Measurements from ENCODE around the genes TOGARAM1 and RPL10L.

DNA sequence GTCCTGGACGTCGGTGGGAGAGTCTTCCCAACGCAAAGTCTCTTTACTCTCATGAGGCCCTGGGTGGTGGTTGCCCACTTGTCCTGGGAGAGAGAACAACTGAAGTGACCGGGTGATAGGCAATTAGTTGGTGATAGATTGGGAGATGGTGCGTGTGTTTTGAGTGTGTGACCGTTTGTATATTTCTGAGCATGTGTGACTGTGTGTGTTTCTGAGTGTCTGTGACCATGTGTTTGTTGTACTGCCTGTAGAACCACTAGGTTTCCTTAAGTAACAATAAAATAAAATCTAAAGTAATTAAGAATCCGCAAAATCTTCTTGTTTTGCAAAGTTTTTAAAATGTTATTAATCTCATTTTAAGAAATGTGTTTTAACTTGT lies 1.0 kb downstream of the TTC6 start:
- PRO-cap = no peak
- RAMPAGE, long total RNA, 4 experiments = no peak in any of the 4 experiments

DNA sequence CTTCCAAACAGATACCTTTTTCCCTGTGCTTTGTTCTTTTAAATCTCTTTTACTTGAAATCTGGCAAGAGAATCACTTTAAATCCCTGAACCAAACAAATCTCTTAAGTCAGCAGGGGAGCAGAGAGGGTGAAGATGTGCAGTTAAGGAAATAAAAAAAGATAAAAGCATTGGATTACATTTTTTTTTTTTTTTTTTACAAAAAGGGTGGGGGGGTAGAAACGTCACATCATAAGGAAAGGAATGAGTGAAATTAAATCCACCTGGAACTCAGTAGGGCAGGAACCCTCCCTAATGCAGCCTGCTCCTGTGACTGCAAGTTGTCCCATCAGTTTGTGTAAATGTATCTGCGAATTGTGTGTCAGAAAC lies 1.4 kb downstream of the TTC6 start:
- PRO-cap = no peak
- RAMPAGE, long total RNA, 4 experiments = no peak in any of the 4 experiments

- PRO-cap = no peak
- RAMPAGE, long total RNA, 4 experiments = no peak in any of the 4 experiments
Observed at GRCh38 chr14:39103812-39104325, 834 bp upstream of the SEC23A start.

- PRO-cap = no peak
- RAMPAGE, long total RNA, 4 experiments = start-site peak on the plus strand in 1 of 4 experiments, at chr14:39177665-39177672 at its widest, 45 reads per replicate
Observed at GRCh38 chr14:39177041-39177788, 2.2 kb downstream of the PNN start.

DNA sequence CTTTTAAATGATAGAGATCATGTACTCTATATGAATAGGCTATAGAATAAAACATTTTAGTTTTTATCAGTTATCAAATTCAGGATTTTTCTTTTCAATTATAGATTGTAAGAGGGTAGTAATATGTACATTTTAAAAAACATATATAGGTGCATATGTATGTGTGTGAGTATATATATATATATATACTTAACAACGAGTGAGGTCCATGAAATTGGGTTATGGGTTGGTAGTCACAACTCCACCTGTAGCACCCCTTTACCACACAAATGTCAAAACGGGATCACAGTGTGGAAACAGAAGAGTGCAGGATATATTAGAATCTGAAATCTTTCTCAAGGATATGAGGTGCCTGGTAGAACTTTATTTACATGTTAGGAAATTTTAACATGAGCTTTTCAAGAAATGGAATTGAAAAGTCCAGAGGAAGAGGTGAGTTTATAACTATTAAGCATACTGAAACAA lies 31.3 kb downstream of the MIA2 start:
- PRO-cap = no peak
- RAMPAGE, long total RNA, 4 experiments = no peak in any of the 4 experiments

DNA sequence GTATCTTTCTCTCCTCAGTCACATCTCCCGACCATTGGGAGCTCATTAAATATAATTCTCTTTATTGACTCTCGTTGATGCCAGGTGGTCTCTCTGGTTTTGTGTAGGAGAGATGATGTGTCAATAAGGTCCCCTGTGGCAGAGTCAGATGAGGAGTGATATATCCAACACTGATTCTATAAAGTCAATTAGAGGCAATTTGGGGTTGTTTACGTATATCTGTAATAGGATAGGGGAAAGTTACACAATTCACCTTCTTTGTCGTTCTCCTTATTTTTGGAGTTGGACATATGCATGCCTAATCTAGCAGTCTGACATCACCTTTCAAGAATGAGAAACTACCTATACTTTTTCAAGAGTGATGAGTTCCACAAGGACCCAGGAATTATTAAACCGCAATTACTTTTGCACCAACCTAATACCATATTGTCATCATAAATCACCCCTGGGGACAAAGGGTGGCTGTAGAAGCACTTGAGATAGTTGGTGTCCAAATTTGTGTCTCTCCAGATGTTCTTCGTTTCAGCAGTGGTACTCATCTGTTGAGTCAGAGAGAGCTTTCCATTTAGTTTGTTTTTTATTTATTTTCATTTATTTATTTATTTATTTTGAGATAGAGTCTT lies 87.6 kb downstream of the FBXO33 start:
- PRO-cap = no peak
- RAMPAGE, long total RNA, 4 experiments = no peak in any of the 4 experiments

- PRO-cap = no peak
- RAMPAGE, long total RNA, 4 experiments = no peak in any of the 4 experiments
Observed at GRCh38 chr14:39411516-39411999, 20.7 kb downstream of the FBXO33 start.

GRCh38 chr14:39416091-39416801 lies 16.0 kb downstream of the FBXO33 start:
- PRO-cap = no peak
- RAMPAGE, long total RNA, 4 experiments = no peak in any of the 4 experiments

GRCh38 chr14:41817013-41817535 lies 210.4 kb downstream of the LRFN5 start:
- PRO-cap = no peak
- RAMPAGE, long total RNA, 4 experiments = no peak in any of the 4 experiments

DNA sequence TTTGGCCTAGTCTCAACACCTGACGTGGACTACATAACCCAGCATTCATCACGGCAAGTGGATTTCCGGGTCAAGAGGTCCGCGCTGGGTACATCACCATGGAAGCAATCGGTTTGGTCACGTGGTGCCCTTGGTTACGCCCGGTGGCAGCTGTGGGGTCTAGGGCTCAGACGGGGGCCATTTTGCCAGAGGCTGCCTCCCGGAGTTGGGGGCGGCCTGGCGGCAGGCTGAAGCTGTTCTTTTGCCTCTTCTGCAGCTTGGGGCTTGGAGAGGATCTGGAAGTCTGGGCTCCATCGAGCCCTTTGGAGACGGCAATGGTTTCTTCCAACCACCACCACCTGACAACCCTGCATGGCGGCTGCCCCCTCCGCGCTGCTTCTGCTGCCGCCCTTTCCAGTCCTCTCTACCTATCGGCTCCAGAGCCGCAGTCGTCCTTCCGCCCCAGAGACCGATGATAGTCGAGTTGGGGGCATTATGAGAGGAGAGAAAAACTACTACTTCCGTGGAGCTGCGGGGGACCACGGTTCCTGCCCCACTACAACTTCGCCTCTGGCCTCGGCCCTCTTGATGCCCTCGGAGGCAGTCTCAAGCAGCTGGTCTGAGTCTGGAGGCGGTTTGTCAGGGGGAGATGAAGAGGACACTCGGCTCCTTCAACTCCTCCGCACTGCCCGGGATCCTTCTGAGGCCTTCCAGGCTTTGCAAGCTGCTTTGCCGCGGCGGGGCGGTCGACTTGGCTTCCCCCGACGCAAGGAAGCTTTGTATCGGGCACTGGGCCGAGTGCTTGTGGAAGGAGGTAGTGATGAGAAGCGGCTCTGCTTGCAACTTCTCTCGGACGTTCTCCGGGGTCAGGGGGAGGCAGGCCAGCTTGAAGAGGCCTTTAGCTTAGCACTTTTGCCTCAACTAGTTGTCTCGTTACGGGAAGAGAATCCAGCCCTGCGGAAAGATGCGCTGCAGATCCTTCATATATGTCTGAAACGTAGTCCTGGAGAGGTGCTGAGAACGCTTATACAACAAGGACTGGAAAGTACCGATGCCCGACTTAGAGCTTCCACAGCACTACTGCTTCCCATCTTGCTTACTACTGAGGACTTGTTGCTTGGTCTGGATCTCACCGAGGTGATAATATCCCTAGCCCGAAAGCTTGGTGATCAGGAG lies at the start of gene TOGARAM1:
TOGARAM1 (plus strand) TSS at position 120 of the 1,155 bp plus-strand sequence.
- PRO-cap = bidirectional peak, plus-strand start at position 188 of the sequence, minus-strand start outside the sequence
- RAMPAGE, long total RNA, 4 experiments = start-site peak on the plus strand in 3 of 4 experiments, centred at positions 127 to 174 of the sequence, 7 to 31 reads per replicate

DNA sequence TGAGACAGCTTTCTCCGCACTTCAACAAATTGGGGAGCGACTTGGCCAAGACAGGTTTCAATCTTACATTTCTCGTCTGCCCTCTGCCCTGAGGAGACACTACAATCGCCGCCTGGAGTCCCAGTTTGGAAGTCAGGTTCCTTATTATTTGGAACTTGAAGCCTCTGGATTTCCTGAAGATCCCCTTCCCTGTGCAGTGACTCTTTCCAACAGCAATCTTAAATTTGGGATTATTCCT lies 1.2 kb downstream of the TOGARAM1 start:
- PRO-cap = no peak
- RAMPAGE, long total RNA, 4 experiments = no peak in any of the 4 experiments

DNA sequence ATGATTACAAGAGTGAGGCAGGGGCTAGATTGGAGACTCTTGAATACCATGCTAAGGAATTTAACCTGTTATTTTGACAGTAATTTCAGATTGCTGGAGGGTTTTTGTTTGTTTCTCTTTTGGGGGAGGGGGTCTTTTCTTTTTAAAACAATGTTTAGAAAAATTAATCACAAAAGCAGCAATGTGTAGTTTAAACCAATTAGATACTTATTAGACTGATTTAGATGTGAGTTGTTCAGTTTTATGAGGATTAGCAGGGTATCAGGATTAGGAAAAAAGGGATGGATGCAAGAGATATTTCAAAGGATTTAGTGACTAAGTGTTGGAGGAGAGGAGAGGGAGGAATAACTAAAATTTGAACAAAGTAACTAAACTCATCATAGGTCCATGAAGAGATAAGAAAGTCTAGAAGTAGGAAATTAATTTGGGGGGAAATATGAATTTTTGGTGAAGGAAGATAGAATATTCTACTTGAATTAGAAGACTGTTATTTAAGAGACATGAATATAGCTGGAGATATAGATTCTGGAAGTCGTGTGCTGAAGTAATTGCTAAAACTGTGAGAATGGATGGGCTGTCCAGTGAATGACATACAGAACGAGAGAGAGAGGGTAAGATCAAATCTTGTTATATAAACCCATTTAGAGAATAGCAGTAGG lies 18.8 kb downstream of the TOGARAM1 start:
- PRO-cap = no peak
- RAMPAGE, long total RNA, 4 experiments = no peak in any of the 4 experiments

GRCh38 chr14:45211450-45212196 lies 41.4 kb downstream of the MIS18BP1 start:
- PRO-cap = no peak
- RAMPAGE, long total RNA, 4 experiments = start-site peak on the minus strand in 1 of 4 experiments, at chr14:45211673-45211787 at its widest, 7 reads per replicate

- PRO-cap = no peak
- RAMPAGE, long total RNA, 4 experiments = no peak in any of the 4 experiments
Observed at GRCh38 chr14:45889016-45889505, 636.1 kb upstream of the MIS18BP1 start.

DNA sequence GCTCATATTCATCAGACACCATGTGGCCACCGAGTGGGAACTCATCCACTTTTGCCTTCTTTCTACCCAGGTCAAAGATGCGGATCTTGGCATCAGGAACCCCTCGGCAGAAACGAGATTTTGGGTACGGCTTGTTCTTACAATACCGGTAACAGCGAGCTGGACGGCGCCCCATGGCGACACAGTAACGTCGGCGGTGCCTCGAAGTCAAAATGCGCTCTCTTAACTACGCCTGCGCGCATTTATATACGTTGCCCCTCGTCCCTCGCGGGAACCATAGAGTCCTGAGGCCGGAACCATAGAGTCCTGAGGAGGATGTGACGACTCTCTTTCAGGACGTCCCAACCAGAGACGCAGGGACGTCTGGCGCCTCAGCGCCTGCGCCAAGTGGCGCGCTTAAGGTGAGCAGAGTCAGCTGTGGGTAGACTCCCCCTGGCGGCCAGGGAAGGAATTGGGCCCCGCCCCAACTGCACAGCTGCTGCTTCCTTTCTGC lies at the start of gene RPL10L:
RPL10L (minus strand) TSS at position 220 of the 493 bp plus-strand sequence.
- PRO-cap = no peak
- RAMPAGE, long total RNA, 4 experiments = no peak in any of the 4 experiments

DNA sequence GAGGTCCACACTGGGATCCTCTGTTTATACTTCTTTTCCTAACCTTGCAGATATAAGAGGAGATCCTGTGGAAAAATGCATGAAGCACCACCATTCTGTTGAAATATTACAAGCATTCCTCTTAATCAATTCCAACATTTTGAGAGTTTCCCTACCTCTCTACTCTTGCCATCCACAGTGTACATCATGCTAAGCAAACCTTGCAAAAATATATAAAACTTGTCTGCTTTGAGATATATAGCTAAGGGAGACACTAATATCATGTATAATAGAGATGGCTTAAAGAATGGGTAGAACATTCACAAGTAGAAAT lies 2.6 kb upstream of the RPL10L start:
- PRO-cap = no peak
- RAMPAGE, long total RNA, 4 experiments = no peak in any of the 4 experiments

DNA sequence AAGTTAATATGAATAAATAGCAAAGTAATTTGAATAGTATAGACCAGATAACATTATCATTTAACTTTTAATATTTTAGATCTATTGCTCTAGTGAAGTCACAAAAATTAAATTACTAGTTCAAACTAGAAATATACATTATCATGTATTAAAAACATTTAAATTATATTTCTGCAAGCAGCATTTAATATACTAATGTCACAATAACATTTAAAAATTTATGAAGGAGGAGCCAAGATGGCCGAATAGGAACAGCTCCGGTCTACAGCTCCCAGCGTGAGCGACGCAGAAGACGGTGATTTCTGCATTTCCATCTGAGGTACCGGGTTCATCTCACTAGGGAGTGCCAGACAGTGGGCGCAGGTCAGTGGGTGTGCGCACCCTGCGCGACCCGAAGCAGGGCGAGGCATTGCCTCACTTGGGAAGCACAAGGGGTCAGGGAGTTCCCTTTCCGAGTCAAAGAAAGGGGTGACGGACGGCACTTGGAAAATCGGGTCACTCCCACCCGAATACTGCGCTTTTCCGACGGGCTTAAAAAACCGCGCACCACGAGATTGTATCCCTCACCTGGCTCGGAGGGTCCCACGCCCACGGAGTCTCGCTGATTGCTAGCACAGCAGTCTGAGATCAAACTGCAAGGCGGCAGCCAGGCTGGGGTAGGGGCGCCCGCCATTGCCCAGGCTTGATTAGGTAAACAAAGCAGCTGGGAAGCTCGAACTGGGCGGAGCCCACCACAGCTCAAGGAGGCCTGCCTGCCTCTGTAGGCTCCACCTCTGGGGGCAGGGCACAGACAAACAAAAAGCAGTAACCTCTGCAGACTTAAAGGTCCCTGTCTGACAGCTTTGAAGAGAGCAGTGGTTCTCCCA lies 225.8 kb upstream of the MDGA2 start:
- PRO-cap = no peak
- RAMPAGE, long total RNA, 4 experiments = no peak in any of the 4 experiments

DNA sequence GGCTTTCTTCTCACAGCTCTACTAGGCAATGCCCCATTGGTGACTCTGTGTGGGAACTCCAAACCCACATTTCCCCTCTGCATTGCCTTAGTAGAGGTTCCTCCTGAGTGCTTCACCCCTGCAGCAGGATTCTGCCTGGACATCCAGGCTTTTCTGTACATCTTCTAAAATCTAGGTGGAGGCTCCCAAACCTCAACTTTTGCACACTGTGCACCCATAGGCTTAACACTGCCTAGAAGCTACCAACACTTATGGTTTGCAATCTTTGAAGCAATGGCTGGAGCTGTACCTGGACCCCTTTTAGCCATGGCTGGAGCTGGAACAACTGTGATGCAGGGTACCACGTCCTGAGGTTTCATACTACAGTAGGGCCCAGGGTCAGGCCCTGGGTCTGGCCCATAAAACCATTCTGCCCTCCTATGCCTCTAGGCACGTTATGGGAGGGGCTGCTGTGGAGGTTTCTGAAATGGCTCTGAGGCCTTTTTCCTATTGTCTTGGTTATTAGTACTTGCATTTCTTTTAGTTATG lies 851.8 kb downstream of the RPS29 start:
- PRO-cap = no peak
- RAMPAGE, long total RNA, 4 experiments = no peak in any of the 4 experiments

DNA sequence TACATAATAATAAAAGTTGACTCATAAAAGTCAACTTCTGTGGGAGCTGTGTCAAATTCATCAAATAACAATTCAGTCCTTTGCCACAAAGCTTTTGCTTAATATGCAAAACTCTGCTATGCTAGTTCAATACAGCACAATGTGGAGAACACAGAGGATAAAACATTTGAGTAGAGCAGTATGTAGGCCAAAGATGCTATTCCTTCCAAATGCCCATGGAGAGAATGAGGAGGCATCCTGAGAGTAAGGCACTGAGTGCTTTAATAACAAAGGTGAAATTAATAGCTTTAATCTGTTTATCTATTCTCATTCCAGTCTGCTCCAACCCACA lies 685.9 kb downstream of the RPS29 start:
- PRO-cap = no peak
- RAMPAGE, long total RNA, 4 experiments = no peak in any of the 4 experiments

GRCh38 chr14:49582007-49582573 lies 4.1 kb downstream of the RPS29 start:
- PRO-cap = no peak
- RAMPAGE, long total RNA, 4 experiments = no peak in any of the 4 experiments

Measured in Peyer's patch (tissue), 4 donors.